Heart right ventricle (tissue), 2 donors: Measurements from ENCODE around the genes KIFC3 and PRSS54.

DNA sequence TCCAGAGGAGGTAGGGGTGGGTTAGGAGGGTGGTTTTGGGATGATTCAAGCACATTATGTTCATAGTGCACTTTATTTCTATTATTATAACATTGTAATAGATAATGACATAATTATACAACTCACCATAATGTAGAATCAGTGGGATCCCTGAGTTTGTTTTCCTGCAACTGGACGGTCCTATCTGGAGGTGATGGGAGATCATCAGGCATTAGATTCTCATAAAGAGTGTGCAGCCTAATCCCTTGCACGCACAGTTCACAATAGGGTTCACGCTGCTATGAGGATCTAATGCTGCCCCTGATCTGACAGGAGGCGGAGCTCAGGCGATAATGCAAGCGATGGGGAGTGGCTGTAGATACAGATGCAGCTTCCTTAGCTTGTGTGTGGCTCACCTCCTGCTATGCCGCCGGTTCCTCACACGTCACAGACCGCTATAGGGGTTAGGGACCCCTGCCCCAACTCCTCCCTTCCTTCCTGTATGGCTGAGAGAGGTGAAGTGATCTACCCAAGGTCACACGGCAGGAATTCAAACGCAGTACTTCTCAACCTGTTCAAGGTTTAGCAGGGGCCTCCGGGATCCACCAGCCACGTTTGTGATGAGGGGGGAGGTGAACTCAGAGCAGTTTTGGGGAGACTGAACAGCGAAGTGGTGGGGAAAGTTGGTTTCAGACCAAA, 13.3 kb upstream of the PLLP start:
- PRO-cap, 2 experiments, result no peak in any of the 2 experiments

- PRO-cap, 2 experiments, result peak in 1 of 2 experiments; most common plus-strand start chr16:57304379 (in 1); most common minus-strand start chr16:57304198 (in 1)
Observed at GRCh38 chr16:57304011-57304656, 19.7 kb upstream of the PLLP start.

- PRO-cap, 2 experiments, result no peak in any of the 2 experiments
Observed at GRCh38 chr16:57416918-57417445, 12.4 kb downstream of the CCL17 start.

- PRO-cap, 2 experiments, result no peak in any of the 2 experiments
Observed at GRCh38 chr16:57447615-57448156, 407 bp downstream of the COQ9 start.

DNA sequence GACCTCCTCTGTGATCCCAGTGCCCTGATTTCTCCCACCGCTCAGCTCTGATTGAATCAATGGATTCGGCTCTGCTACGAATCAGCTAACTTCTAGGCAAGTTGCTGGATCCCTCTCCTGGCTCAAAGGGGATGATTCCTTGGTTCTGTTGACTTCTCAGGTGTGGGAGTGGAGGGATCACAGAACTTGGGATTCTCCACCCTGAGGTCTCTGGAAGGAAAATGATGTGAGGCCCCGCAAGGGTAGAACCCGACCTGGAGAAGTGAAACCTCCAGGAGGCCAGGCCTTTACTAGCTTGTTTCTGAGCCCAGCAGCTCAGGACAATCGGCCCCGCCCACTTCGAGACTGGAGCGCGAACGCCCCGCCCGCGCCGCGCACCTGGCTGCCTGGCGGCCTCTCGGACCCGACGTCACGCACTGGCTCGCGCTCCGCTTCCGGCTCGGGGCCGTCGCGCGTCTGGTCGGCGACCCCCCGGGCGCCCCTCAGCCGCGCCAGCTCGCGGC, 8.1 kb downstream of the CCDC102A start:
- PRO-cap, 2 experiments, result no peak in any of the 2 experiments

DNA sequence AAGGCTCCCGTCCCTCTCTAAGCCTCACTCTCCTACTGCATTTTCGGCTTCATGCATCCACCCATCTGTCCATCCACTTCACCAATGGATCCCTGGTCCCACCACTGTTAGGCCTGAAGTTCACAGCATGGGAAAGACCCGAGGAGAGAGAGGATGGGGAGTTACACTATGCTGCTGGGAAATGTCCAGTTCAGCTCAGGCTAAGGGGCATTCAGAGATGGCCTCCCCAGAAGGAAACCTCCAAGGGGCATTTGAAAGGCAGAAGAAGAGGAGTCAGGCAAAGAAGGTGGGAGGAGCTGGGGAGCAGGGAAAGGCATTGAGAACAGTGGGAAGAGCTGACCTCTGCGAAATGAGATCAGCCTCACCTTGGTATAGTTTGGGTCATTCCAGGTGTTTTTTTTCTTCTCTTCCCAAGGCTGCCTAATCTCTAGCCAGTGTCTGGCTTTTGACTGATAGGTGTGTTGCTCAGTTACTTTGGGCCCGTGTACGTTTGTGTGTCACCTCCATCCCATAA, 11.7 kb upstream of the DRC7 start:
- PRO-cap, 2 experiments, result no peak in any of the 2 experiments

GRCh38 chr16:57802226-57802887, at the start of gene KIFC3:
Gene KIFC3, minus strand, starts transcription at chr16:57802491.
- PRO-cap, 2 experiments, result peak in 2 of 2 experiments; most common plus-strand start chr16:57802662 (in 1); most common minus-strand start chr16:57802445 (in 1)

- PRO-cap, 2 experiments, result no peak in any of the 2 experiments
Observed at GRCh38 chr16:58026511-58026819, 911 bp downstream of the MMP15 start.

DNA sequence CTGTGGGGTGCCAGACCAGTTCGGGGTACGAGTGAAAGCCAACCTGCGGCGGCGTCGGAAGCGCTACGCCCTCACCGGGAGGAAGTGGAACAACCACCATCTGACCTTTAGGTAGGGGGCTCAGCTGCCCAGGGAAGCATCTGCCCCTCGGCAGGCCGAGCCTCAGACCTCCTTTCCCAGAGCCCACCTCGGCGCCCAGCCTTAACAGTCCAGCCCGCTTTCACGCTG, 12.6 kb downstream of the MMP15 start:
- PRO-cap, 2 experiments, result no peak in any of the 2 experiments

DNA sequence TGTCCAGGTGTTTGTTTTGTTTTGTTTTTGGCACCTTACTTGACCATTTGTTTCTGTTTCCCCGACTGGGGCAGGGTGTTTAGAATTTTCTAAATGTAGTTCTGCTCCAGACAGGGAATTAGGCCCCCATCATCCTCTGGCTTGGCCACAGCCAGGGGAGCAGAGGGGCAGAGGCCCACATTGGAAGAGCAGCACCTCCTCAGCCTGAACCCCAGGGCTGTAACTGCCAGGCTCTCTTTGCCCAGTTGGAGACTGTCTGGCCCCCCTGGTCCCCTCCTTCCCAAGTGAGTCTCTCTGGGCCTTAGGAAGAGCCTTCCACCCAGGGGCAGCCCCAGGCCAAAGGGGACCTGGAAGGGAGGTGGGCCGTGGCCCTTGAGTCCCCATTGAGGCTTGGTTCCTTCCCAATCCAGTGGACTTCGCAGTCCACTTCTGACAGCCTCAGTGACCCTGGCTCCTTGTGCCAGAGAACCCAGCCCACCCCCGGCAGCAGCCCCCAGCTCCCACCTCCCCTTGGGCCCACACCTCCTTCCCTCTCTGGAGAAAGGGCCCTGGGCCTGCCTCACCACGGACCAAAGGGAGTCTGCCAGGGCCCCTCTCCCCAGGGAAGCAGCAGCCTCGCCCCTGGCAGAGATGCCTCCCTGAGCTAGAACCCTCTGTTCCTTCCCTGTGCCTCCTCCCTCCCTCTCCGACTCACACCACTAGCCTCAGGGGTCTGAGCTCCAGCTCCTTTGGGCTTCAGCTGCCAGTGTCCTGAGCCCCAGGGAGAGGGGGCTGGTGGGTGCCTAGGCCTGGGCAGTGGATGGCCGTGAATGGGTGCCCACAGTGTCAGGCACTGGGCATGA, 20.2 kb downstream of the MMP15 start:
- PRO-cap, 2 experiments, result no peak in any of the 2 experiments

GRCh38 chr16:58125678-58126457, 3.3 kb downstream of the CFAP20 start:
- PRO-cap, 2 experiments, result no peak in any of the 2 experiments

DNA sequence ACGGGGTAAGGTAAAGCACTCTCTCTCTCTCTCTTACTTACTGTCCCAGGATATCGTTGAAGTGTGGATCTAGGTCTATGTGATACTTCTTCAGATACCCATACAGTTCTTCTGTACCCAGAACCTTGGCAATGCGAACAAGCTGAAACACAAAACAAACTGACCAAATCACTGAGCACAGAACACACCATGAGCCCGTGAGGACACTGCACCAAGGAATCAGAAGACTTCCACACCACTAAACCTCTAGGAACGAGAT, 31.4 kb downstream of the CSNK2A2 start:
- PRO-cap, 2 experiments, result no peak in any of the 2 experiments

DNA sequence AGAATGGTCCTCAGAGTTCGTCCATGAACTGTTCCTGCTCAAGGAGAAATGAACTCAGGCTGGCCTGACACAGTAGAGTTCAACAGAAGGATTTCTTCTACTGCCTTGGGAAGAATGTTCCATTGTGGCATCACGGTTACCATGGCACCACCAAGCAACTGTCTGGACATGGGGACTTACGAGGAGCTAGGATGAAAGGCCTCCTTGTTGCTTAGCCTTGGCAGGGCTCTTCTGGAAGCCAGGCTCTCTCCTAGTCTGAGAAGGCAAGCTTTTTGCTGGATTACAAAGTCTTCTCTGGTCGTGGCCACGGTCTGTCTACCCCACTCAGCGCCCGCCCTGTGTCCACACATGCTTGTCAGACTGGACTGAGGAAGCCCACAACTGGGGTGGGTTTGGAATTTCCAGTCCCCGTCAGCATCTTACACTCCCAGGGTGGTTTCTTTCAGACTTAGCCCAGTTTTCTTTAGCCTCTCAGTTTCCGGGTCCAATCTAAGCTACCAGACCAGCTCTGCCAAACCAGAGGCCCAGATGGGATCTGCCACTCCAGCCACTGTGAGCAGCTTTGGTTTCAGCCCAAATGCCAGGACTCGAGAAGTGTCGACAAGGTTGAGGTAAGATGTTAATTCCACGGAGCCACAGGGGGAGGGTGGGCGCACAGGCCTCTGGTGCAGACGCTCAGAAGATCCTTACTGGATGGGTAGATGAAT, at the start of gene PRSS54:
TSS of gene PRSS54 (minus strand) at position 102 of the 707 bp plus-strand sequence.
- PRO-cap, 2 experiments, result no peak in any of the 2 experiments

DNA sequence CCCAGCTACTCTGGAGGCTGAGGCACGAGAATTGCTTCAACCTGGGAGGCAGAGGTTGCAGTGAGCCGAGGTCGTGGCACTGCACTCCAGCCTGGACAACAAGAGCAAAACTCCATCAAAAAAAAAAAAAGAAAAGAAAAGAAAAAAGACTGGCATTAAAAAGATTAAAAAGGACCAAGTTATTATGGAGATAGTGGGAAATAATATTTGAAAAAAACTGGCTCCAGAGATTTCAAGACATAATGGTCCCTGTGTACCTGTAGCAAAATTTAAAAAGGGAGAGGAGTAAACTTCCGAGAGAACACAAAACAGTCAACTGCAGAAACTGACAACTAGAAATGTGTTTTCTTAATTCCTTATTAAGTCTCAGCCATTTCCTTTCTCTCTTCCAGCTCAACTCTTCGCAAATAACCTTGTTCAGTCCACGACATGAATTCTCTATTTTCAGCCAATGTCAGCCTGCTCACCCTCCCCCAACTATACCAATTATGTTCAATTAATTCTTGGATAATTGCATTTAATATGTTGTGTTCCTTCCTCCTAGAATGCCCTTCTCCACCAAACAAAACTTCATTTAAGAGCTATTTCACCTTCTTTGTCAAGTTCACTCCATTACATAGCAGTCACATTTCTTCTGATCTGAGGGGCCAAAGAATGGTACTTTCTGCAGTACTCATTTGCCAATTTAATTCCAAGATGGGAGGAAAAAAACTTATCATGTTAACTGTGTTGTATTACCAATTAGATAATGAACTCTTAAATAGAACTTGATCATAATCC, 15.5 kb downstream of the SETD6 start:
- PRO-cap, 2 experiments, result no peak in any of the 2 experiments

- PRO-cap, 2 experiments, result no peak in any of the 2 experiments
Observed at GRCh38 chr16:58542174-58542750, 26.9 kb downstream of the SETD6 start.

- PRO-cap, 2 experiments, result no peak in any of the 2 experiments
Observed at GRCh38 chr16:63974029-63974376, 1147.9 kb downstream of the CDH11 start.

DNA sequence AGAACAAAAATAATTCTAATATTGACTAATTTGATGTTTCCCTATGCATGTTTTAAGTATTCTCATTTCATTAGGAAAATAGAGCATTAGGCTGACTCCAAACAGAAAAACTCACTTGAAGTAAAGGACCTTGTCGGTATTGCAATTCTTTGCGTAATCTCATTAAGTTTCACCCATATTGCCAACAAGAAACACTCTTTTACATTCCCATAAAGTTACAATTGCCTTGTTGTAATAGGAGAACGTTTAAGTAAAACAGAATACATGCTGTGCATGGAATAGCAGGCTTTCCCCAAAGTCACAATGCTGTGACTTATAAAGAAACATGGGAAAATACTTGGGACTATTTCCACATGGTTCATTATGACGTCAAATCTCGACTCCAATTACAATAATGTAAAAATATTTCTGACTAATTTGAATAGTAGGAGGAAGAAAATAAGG, 52.9 kb downstream of the CDH11 start:
- PRO-cap, 2 experiments, result peak in 1 of 2 experiments; most common minus-strand start position 305 of the sequence (in 1)

DNA sequence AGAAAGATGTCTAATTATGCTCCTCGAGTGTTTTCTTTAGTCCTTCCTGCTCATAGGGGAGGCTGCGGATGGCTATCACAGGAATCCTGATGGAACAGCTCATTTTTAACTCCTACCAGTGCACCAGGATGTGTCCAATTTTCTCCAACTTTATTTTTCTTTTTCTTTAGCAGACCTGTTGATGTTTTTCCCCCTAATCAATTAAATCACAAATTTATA, 3.7 kb downstream of the CDH11 start:
- PRO-cap, 2 experiments, result no peak in any of the 2 experiments

- PRO-cap, 2 experiments, result peak in 1 of 2 experiments; most common plus-strand start chr16:66135576 (in 1)
Observed at GRCh38 chr16:66135244-66135735, 231.2 kb upstream of the CDH5 start.

DNA sequence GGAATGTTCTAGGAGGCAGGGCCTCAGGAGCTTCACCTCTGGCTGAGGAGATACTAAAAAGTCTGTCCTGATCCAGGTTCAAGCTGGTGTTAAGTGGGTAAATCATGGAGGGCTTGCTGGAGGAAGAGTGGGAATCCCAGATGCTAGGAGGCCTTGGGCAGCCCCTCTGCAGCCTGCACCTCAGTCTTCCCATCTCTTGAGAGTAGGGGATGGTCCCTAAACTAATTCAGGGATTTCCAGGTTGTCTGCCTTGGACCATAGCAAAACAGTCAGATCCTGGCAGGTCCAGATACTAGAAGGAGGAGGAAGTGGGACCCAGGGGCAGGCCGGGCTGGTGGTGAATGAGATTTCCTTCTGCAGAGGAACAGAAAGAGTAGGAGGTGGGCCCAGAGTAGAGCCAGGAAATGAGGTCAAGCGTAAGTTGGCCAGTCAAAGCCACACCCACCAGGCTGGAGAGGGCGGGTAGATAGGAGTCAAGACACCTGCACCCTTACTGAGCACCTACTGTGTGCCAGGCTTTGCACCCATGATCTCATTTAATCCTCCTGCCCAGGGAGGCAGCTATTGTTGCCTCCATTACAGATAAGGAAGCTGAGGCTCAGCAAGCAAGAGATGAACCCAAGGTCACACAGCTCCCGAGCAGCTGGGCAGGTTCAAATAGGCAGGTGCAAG, 2.5 kb downstream of the CDH5 start:
- PRO-cap, 2 experiments, result peak in 1 of 2 experiments; most common plus-strand start position 454 of the sequence (in 1); most common minus-strand start position 343 of the sequence (in 1)